Measurements from ENCODE around the genes HIRA, UFD1 and SEPTIN5.

DNA sequence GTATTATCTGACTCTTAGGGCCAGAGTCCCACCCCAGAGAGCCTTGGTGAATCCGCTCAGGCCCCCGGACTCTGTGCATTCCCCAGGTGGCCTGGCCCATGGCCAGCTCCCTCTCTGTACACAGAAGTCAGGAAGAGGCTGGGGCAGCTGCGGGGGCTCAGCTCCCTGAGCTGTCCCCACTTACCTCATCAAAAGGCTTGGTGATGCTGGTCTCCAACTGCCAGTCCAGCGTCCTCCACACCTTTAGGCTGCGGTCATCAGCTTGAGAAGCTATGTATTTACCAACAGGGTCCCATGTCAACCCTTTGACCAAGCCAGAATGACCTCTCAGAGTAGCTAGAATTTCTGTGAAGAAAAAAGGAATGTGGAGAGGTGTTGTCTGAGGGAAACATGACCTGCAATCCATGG lies 34.9 kb downstream of the HIRA start:
- PRO-cap, 6 experiments = no peak in any of the 6 experiments
- RAMPAGE, long total RNA, 2 experiments = no peak in any of the 2 experiments
- RRBS = no CpG with 5 or more reads among the region's 5 CpGs

DNA sequence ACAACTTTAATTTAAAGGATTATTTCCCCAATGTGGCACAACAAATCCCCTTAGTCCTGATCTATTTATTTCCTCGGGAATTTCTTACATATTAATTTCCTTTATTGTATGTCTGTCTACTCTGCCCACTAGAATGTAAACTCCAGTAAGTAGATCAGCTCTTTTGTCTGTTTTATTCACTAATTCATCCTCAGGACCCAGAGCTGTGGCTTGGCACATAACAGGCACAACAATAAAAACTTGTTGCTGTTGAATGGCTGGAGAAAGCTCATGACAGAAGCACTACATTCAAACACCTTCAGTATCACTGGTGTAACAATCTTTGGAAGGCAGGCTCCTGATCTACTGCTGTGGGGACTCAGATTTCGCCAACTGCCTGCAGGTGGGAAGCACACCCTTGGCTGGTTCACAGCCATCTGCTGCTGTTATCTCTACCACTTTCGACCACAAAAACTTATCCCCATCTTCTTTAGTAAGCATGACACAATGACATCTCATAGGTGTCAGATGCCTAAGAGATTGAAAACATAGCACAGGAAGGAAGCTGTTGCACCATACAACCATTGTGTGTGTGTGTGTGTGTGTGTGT lies 12.0 kb downstream of the HIRA start:
- PRO-cap, 6 experiments = no peak in any of the 6 experiments
- RAMPAGE, long total RNA, 2 experiments = no peak in any of the 2 experiments
- RRBS = no CpG with 5 or more reads among the region's 3 CpGs

GRCh38 chr22:19429376-19430005 lies 2.0 kb downstream of the HIRA start:
- PRO-cap, 6 experiments = no peak in any of the 6 experiments
- RAMPAGE, long total RNA, 2 experiments = no peak in any of the 2 experiments
- RRBS = no CpG with 5 or more reads among the region's 3 CpGs

GRCh38 chr22:19431563-19432632 lies at the start of gene HIRA:
TSS of gene HIRA (minus strand) at chr22:19431733.
- PRO-cap, 6 experiments = peak in 6 of 6 experiments; most common plus-strand start chr22:19432551 (in 6); most common minus-strand start chr22:19431712 (in 5)
- RAMPAGE, long total RNA, 2 experiments = start-site peak on the plus strand in 2 of 2 experiments, at chr22:19432446-19432567 at its widest, 1,866 to 3,610 reads per replicate
- RRBS = 1% methylated on average over 64 of the region's 143 CpGs

DNA sequence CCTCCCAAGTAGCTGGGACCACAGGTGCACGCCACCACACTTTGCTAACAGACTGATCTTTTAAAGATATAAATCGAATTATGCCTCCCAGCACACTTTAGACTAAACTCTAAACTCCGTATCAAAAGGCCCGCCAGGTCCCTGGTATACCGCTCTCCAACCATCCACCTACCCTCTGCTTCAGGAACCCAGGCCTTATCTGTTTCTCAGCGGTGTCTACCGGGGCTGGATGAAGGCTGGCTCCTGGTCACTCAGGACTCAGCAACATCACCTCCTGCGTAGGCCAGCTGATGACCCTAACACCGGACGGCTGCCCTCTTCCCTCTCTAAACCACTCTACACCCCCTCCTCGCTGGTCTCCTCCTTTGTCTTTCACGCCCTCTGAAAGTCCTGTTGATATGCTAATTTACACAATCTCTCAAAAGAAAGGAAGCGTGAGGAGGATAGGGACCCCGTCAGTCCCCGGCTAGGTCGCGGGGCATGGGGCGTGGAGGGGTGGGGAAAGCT lies 636 bp downstream of the C22orf39 start:
- PRO-cap, 6 experiments = peak in 2 of 6 experiments; most common minus-strand start position 482 of the sequence (in 2)
- RAMPAGE, long total RNA, 2 experiments = no peak in any of the 2 experiments
- RRBS = 2% methylated on average over 9 of the region's 18 CpGs

- PRO-cap, 6 experiments = peak in 6 of 6 experiments; most common plus-strand start chr22:19479123 (in 1); most common minus-strand start chr22:19479185 (in 5)
- RAMPAGE, long total RNA, 2 experiments = start-site peak on the minus strand in 2 of 2 experiments, at chr22:19478974-19479178 at its widest, 32 to 242 reads per replicate
- RRBS = 4% methylated on average over 15 of the region's 60 CpGs
Observed at GRCh38 chr22:19478747-19479533, at the start of gene UFD1. TSS of gene UFD1 (minus strand) at chr22:19479193.

- PRO-cap, 6 experiments = no peak in any of the 6 experiments
- RAMPAGE, long total RNA, 2 experiments = no peak in any of the 2 experiments
- RRBS = no CpG with 5 or more reads among the region's 11 CpGs
Observed at GRCh38 chr22:19598067-19598975, 74.1 kb upstream of the CLDN5 start.

DNA sequence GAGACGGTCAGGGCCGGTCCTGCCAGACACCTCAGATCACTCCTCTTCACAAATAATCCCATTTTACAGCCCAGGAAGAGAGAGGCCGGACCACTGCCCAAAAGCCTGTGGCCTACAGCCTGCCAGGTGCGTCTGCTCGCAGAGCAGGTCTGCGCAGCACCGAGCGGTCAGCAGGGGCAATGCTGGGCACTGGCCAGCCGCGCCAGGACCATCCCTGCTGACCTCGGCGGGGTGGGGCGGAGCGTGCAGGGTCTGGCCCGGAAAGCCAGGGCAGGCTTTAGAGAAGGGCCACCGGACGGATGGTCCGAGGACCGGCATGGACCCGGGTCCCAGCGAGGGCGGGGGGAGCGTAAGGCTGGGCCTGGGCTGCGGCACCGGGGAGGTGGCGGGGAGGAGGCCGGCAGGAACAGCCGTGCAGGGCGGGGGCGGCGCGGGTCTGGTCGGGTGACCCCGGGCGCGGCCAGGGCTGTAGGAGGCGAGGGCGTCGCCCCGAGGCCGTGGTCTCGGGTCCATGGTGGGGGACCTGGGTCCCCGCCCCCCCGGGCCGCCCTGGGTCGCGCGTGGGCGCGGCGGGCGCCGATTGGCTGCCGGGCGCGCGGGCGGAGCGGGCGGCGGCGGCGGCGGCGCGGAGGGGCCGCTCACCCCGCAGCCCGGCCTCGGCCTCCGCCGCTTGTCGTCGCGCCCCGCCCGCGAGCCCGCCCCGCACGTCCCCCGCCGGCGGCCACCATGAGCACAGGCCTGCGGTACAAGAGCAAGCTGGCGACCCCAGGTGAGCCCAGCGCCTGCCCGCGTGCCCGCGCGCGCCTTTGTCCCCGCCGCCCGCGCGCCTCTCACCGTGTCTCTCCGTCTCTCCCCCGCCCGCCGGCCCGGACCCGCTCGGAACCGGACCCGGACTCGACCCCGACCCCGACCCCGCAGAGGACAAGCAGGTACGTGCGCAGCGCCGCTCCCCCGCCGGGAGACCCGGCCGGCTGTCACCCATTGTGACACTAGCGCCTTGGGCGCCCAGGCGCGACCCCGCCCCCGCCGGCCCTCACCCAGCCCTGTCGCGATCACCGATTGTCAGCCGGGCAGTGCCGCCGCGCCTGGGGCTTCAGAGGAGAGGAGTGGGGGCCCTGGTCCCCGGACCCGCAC lies at the start of gene SEPTIN5:
Gene SEPTIN5 (plus strand): TSS at position 641 of the 1,134 bp plus-strand sequence.
- PRO-cap, 6 experiments = peak in 4 of 6 experiments; most common plus-strand start position 594 of the sequence (in 2); most common minus-strand start position 442 of the sequence (in 1)
- RAMPAGE, long total RNA, 2 experiments = no peak in any of the 2 experiments
- RRBS = 2% methylated on average over 87 of the region's 136 CpGs

DNA sequence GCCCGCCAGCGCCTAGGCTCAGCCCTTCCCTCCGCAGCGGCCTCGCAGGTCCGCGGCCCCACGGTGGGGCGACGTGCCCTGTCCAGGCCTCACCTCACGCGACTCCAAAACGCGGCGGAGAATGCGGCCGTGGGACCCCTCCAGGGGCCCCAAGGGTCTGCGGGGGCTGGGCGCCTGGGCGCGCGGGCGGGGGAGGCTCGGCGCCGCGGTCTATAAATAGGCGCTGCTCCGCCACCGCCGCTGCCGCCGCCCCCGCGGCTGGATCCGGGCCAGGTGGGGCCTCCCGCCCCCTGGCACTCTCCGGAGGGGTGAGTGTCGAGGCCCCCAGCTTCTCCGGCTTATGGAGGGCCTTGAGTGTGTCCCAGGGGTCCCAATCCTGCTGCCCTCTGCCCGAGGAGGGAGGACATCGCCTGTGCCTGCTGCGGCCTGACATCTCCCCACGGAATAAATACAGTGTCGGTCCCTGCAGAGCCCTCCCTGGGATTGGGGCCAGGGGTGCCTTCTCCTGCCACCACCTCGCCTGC lies 4.4 kb upstream of the GP1BB start:
- PRO-cap, 6 experiments = peak in 5 of 6 experiments; most common plus-strand start position 243 of the sequence (in 3); most common minus-strand start position 485 of the sequence (in 5)
- RAMPAGE, long total RNA, 2 experiments = no peak in any of the 2 experiments
- RRBS = 4% methylated on average over 3 of the region's 46 CpGs

DNA sequence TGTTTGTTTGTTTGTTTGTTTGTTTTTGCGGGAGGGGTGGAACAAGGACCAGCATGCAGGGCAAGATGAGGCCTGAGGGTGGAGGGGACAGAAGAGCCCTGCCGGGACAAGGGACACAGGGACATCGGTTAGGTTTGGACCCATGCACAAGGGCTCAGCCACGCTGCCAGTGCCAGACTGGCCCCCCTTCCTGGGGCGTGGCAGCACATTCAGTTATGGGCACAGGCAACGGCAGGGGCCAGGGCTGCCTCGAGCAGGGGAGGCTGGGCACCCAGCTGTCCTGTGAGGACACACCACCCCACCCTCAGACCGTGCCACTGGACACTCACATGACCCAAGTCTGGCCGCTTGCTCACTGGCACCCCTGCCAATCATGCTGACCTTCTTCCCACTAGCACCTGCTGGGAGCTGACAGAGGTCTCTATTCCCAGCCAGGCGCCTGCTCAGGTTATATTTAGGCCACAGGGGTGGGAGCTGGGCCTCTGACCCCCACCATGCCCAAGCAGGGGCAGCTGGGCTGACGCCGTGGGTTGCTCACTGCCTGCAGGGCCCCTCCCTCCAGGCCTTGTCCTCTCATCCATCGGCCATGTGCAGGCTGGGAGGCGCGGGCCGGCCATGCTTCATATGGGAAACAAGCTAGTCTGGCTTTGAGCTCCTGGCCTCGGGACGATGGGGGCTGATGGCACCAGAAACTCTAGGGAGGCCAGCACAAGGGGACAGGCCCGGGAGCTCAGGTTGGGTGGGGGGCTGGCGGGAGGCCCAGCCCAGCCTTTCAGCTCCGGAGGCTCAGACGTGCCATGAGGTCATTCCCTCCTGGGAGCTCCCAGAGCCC lies 15.3 kb upstream of the TBX1 start:
- PRO-cap, 6 experiments = no peak in any of the 6 experiments
- RAMPAGE, long total RNA, 2 experiments = no peak in any of the 2 experiments
- RRBS = 18% methylated on average over 4 of the region's 22 CpGs

DNA sequence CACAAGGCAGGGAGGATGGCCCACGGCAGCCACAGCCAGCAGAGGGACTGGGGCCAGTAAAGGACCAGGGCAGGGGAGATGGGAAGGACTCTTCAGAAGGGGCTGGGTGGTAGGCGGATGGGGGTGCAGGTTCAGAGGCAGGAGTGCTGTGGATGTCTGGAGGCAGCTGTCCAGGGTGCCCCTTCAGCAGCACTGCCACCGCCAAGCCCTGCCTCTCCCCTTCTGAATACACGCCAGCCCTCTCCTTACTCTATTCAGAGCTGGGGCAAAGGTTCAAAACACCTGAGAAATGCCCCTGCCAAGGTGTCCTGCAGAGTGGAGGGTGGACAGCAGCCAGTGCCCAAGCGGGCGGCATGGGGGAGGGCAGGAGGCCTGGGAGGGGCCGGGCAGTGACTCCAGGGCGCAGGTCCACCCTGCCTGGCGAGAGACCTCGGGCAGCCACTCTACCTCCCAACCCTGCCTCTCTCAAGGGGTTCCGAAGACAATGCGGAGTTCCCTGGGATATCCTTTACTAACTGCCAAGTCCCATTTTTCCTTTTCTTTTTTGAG lies 31.9 kb downstream of the GNB1L start:
- PRO-cap, 6 experiments = no peak in any of the 6 experiments
- RAMPAGE, long total RNA, 2 experiments = no peak in any of the 2 experiments
- RRBS = no CpG with 5 or more reads among the region's 12 CpGs

- PRO-cap, 6 experiments = peak in 5 of 6 experiments; most common plus-strand start chr22:19942878 (in 2); most common minus-strand start chr22:19943255 (in 4)
- RAMPAGE, long total RNA, 2 experiments = no peak in any of the 2 experiments
- RRBS = no CpG with 5 or more reads among the region's 12 CpGs
Observed at GRCh38 chr22:19942347-19943508, 1.1 kb upstream of the TXNRD2 start.

DNA sequence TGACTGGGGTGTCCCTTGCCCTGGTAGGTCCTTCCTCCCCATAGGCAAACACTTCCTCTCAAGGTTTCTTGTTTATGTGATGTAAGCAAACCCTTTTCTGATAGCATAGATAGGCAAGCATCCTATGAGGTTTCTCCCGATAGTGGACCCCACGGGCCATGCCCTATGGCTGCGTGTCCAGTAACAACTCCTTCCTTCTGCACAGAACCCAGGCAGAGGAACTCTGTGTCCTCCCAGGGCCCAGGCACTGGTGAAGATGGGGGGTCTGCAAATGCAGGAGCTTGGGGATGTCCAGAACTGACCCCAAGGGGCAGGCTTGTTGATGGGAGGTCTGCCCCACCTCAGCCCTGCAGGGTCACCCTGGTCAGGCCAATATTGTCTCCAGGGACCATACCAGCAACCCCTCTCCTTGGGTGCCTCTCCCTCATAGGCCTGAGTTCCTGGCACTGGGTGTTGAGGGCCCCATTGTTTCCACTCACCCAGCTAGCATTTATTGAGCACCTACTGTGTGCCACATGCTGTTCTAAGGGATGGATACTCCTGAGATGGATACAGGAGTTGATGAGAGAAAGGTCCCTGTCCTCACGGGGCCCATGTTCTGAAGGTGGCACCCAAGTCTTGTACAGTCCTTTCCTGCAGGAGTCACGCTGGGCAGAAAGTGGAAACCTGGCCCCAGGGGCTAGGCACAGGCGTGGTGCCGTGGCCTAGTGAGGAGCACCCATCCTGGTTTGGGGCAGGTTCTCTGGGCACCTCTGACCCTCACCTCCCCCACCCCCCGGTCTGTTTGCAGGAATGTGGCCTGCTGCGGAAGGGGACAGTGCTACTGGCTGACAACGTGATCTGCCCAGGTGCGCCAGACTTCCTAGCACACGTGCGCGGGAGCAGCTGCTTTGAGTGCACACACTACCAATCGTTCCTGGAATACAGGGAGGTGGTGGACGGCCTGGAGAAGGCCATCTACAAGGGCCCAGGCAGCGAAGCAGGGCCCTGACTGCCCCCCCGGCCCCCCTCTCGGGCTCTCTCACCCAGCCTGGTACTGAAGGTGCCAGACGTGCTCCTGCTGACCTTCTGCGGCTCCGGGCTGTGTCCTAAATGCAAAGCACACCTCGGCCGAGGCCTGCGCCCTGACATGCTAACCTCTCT lies 26.5 kb upstream of the TXNRD2 start:
- PRO-cap, 6 experiments = peak in 3 of 6 experiments; most common plus-strand start position 446 of the sequence (in 3); most common minus-strand start position 179 of the sequence (in 1)
- RAMPAGE, long total RNA, 2 experiments = no peak in any of the 2 experiments
- RRBS = 78% methylated on average over 3 of the region's 25 CpGs

- PRO-cap, 6 experiments = no peak in any of the 6 experiments
- RAMPAGE, long total RNA, 2 experiments = no peak in any of the 2 experiments
- RRBS = 83% methylated on average over 1 of the region's 13 CpGs
Observed at GRCh38 chr22:20062909-20063378, 17.1 kb upstream of the DGCR8 start.

DNA sequence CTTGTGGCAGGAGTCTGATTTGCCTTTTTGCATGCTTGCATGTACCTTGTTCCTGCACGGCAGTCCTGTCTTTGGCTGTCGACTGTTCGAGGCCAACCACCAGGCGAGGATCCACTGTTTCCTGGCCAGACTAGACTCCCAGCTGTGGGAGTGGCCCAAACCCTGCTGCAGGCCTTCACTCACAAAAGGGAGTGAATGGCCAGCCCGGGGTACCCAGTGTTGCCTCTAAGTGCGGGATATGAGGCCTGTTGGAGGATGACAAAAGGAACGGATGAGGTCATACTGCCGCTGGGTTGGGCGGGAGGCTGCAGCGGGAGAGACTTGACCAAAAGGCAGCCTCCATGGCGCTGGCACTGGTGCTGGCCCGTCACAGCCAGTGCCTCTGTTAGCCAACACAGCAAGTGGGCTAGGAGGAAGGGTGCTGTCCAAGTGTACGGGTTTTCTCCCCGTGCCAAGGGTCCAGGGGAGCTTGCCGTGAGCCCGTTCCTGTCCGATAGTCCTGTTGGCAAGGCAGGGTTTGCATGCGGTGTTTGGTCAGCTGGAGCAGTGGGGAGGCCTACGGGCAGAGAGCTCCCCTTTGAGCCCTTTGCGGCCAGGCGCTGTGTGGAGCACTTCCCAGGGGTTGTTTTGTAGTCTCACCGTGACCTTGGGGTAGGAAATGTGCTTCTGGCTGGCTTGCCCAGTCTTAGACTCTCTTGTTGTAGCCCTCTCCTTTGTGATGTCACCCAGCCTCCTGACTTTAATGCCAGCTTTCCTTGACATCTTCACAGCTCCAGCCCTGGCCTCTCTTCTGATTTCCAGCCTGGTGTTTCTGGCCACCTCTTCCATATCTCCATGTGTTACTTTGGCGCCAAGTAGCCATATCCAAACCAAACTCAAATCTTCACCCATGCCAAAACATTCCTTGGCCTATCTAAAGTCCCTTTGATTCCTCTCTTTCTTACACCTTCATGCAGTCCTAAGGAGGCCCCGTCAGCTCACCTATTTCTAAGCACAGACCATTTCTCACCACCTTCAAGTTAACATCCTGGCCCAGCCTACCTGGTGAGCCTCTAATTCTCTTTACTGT lies 1.2 kb downstream of the DGCR8 start:
- PRO-cap, 6 experiments = no peak in any of the 6 experiments
- RAMPAGE, long total RNA, 2 experiments = no peak in any of the 2 experiments
- RRBS = no CpG with 5 or more reads among the region's 24 CpGs

GRCh38 chr22:20107193-20107973 lies 8.5 kb upstream of the RANBP1 start:
- PRO-cap, 6 experiments = no peak in any of the 6 experiments
- RAMPAGE, long total RNA, 2 experiments = no peak in any of the 2 experiments
- RRBS = 100% methylated on average over 1 of the region's 11 CpGs

DNA sequence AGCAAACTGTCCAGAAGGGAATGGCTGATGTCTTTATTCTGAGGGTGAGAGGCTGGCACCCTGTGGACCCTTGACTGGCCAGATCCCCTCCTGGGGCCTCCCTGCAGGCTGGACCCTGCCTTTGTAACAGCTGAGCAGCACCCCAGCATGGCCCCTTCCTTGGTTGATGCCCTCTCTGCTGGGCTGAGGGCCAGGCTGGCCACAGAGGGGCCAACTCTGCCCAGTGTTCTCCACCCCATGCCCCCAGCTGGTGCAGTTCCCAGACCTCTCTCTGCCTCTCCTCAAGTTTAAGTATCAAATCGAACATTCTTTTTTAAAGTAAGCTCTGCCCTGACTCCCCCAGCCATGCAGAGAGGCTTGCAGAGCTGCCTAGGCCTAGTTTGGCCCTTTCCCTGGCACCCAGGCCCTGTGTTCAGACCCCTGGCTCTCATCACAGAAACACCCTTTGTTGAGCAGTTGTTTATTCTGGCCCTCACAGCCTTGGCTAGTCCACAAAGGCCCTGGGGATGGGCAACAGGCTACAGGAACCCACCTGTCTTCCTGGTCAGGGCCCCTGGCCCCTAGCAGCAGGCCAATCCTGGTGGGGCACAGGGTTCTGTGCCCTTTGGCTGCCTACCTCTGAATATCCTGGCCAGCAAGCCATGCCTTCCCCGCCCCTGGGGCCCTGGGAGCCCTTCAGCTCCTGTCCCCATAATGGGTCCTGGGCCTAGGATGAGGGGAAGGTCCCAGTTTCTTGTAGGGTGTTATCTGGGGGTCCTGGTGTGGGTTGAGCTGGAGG lies 3.9 kb upstream of the RANBP1 start:
- PRO-cap, 6 experiments = no peak in any of the 6 experiments
- RAMPAGE, long total RNA, 2 experiments = no peak in any of the 2 experiments
- RRBS = no CpG with 5 or more reads among the region's 2 CpGs

DNA sequence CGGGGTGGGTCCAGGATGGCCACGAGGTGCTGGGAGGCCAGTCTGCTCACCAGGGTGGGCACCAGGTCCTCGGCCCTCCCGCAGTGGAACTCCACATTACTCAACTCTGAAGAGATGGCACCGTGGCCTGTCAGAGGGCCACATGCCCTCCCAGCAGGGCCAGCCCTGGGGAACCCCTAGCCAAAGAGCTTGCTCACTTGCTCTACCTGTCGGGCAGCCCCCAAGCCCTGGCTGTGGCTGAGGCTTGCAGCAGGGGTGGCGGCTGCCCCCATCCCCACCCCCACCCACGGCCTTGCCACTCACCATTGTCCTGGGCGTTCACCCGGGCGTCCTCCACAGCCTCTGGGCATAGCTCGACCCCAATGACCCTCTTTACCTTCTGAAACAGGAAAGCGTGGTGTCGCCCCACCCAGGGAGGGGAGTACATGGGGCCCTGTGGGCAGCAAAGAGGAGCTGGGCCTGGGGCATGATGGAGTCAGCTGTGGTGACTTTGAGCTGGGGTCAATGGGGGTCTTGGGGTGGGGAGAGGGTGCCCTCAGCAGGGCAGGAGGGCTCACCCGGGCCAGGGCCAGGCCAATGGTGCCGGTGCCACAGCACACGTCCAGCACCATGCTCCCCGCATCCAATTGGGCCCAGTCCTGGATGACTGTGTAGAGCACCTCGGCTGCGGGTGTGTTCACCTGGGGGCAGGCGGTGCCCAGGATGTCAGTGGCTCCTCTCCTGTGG lies 2.6 kb upstream of the RANBP1 start:
- PRO-cap, 6 experiments = no peak in any of the 6 experiments
- RAMPAGE, long total RNA, 2 experiments = no peak in any of the 2 experiments
- RRBS = no CpG with 5 or more reads among the region's 21 CpGs

DNA sequence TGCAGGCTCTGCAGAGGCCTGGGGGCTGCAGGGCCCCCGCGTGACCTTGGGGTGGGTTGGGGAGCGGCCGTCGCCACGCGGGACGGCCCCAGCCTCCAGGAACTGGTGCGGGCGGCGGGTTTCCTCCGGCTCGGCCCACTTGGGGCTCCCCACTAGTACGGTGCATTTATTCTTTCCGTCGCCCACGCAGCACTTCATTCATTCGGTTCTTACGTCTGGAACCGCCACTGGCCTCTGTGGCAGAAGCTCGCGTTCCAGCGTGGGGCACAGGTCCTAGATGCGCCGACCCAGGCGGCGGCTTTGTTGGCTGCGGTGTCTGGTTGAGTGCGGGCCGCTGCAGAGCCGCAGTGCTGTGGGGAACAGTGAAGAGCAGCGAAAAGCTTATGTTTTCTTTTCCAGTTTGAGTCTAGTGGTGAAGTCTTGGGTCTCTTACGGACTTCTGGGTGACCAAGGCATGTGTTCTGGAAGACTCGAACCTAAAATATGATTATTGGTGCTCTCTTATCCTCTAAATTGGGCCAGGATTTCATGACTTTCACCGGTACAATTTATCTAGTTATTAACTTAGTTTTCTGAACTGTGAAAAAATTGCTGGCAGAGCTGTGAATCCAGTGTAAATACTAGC lies 948 bp upstream of the TRMT2A start:
- PRO-cap, 6 experiments = no peak in any of the 6 experiments
- RAMPAGE, long total RNA, 2 experiments = no peak in any of the 2 experiments
- RRBS = no CpG with 5 or more reads among the region's 35 CpGs

DNA sequence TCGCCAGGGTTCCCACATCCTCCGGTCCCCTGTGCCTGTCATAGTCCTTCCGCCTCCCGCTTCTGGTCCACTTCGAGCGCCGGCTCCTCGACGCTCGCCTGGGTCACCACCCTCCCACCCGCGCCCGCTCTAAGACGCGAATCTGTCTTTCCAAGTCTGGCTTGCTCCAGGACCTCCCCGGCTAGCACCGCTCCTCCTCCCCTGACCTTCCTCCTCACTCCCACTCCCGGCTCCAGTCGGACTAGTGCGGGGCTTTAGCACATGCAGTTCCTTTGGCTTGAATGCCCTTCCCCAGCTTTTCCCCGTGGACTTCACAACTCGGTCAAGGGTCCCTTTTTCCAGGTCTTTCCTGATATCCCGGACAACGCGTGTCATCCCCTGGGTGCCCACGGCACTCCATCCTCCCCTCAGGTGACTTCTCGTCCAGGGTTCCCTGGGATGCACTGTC lies 638 bp downstream of the SCARF2 start:
- PRO-cap, 6 experiments = peak in 1 of 6 experiments; most common minus-strand start position 131 of the sequence (in 1)
- RAMPAGE, long total RNA, 2 experiments = no peak in any of the 2 experiments
- RRBS = 2% methylated on average over 14 of the region's 27 CpGs

All from heart left ventricle (tissue), 7 donors.